Body of pancreas (tissue), 2 donors: ENCODE measurements around the genes BZW1, ALS2 and ICOS.

- PRO-cap = bidirectional peak, plus-strand start at chr2:200811563, minus-strand start at chr2:200811429; bidirectional peak, plus-strand start at chr2:200811910, minus-strand start at chr2:200811801
- RAMPAGE, long total RNA, 2 experiments = start-site peak on the plus strand in 1 of 2 experiments, at chr2:200811533-200811940 at its widest, 90 to 240 reads per replicate
Observed at GRCh38 chr2:200811167-200812059, at the start of gene BZW1. TSS of gene BZW1 (plus strand) at chr2:200811910.

- PRO-cap = no peak
- RAMPAGE, long total RNA, 2 experiments = no peak in any of the 2 experiments
Observed at GRCh38 chr2:200820207-200821105, 8.7 kb downstream of the BZW1 start.

DNA sequence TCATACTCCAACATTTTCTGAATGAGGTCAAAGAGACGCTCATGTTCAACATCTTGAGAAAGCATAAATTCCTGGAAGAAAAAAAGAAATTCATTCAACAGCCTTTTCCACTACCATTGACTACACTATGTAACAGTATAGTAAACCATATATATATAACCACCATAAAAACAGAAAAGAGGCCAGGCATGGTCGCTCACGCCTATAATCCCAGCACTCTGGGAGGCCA lies 11.2 kb downstream of the CLK1 start:
- PRO-cap = no peak
- RAMPAGE, long total RNA, 2 experiments = no peak in any of the 2 experiments

GRCh38 chr2:200890348-200891045 lies 1.3 kb downstream of the NIF3L1 start:
- PRO-cap = no peak
- RAMPAGE, long total RNA, 2 experiments = no peak in any of the 2 experiments

DNA sequence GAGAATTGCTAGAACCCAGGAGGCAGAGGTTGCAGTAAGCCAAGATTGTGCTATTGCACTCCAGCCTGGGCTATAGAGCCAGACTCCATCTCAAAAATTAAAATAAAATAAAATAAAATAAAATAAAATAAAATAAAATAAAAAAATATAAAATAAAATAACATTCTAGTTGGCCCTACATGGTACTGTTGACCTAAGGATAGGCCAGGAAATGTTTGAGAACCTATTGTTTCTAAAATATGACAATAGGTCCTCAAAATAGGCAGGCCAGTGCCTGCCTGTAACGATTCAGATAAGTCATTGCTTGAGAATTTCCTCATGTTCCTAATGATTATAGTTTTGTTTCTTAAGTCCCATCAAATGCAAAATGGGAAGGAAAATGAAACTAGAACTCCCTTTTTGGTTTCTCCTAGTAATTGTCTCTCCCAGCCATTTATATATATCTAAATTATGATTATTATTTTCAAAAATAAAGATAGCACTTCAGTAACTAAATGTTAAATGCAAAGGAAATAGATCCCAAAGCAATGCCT lies 18.6 kb downstream of the CFLAR start:
- PRO-cap = no peak
- RAMPAGE, long total RNA, 2 experiments = no peak in any of the 2 experiments

GRCh38 chr2:201212150-201212579 lies 29.2 kb downstream of the CASP10 start:
- PRO-cap = no peak
- RAMPAGE, long total RNA, 2 experiments = start-site peak on the plus strand in 1 of 2 experiments, at chr2:201212175-201212571 at its widest, 5 reads per replicate

DNA sequence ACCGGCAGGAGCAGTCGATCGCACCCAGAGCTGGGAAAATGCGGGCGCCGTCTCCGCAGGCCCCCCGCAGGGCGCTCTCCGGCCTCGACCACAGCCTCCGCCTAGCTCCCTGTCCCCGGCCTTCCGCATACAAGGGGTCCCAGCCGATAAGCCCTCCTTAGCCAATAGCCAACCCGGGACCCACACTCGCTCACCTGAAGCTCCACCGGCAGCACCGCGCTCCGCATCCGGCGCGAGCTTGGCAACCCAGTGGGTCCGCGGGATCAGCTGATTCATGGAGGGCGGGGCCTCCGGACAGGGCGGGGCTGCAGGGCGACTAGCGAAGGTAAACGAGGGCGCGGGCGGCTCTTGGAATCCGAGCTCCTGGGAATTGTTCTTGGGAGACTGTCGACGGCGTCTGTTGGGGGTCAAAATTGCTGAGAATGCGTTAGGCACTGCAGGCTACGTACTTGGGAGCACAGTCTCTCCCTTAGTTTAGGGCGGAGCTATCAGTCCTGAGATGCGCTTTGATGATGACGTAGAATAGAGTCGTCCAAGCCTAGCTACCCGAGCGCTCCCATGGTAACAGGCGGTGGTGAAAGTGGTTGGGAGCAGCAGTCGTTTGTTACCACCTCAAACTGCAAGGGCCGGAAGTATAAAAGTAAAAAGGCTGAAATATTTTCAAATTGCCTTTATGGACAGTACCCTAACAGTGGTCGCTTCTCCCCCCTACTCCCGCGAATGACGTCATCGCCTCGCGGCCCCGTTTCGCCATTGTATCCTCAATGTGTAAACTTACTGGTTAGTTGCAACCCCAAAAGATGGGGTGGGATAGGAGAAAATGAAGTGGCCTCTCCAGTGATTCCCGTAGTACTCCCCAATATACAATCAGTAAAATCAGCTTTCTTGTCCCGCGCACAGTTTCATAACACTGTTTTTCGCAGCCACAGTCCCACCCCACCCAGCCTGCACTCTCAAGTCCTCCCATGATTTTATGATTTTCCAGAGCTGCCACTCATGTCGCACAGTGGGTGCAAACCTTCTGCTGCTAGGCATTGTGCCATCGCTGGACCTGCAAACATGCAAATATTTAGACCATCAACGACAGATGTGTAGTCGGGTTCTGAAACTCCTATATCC lies at the start of gene ALS2:
Gene ALS2, minus strand, starts transcription at position 251 of the 1,119 bp plus-strand sequence.
- PRO-cap = bidirectional peak, plus-strand start at position 319 of the sequence, minus-strand start at position 257 of the sequence
- RAMPAGE, long total RNA, 2 experiments = no peak in any of the 2 experiments

DNA sequence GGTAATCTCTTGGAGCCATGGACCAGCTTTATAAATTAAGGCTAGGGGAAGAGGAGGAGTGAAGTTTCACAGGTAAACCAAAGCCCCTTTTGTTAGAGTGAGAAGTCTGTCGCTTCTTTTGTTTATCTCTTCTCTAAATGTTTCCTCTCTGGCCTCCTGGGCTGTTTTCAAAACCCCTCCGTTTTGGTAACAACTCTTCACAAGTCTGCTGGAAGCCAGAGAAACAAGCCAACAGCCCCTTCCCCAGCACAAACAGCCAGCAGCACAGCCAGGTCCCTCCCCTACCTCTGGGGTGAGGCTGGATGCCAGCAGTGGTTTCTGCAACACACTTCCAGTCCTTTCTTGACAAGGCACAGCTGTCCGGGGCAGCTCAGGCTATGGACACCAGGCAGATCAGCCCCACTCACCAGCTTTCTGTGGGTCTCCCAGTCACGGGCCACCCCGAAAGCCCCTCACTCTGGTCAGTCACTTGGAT lies 13.6 kb upstream of the FZD7 start:
- PRO-cap = no peak
- RAMPAGE, long total RNA, 2 experiments = no peak in any of the 2 experiments

DNA sequence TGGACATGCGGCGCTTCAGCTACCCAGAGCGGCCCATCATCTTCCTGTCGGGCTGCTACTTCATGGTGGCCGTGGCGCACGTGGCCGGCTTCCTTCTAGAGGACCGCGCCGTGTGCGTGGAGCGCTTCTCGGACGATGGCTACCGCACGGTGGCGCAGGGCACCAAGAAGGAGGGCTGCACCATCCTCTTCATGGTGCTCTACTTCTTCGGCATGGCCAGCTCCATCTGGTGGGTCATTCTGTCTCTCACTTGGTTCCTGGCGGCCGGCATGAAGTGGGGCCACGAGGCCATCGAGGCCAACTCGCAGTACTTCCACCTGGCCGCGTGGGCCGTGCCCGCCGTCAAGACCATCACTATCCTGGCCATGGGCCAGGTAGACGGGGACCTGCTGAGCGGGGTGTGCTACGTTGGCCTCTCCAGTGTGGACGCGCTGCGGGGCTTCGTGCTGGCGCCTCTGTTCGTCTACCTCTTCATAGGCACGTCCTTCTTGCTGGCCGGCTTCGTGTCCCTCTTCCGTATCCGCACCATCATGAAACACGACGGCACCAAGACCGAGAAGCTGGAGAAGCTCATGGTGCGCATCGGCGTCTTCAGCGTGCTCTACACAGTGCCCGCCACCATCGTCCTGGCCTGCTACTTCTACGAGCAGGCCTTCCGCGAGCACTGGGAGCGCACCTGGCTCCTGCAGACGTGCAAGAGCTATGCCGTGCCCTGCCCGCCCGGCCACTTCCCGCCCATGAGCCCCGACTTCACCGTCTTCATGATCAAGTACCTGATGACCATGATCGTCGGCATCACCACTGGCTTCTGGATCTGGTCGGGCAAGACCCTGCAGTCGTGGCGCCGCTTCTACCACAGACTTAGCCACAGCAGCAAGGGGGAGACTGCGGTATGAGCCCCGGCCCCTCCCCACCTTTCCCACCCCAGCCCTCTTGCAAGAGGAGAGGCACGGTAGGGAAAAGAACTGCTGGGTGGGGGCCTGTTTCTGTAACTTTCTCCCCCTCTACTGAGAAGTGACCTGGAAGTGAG lies 2.1 kb downstream of the FZD7 start:
- PRO-cap = no peak
- RAMPAGE, long total RNA, 2 experiments = no peak in any of the 2 experiments

GRCh38 chr2:202302575-202303130 lies 37.1 kb downstream of the NOP58 start:
- PRO-cap = no peak
- RAMPAGE, long total RNA, 2 experiments = no peak in any of the 2 experiments

DNA sequence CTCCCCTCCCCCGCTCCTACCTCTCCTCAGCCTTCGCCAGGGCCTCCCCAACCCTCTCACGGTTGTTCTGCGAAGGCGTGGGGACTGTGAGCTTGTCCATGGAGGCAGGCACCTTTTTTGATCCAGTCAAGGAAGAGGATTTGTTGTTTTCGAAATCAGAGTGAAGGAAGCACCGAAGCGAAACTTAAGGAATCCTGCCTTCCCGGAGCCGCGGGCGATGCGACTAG lies 557 bp downstream of the BMPR2 start:
- PRO-cap = no peak
- RAMPAGE, long total RNA, 2 experiments = no peak in any of the 2 experiments

DNA sequence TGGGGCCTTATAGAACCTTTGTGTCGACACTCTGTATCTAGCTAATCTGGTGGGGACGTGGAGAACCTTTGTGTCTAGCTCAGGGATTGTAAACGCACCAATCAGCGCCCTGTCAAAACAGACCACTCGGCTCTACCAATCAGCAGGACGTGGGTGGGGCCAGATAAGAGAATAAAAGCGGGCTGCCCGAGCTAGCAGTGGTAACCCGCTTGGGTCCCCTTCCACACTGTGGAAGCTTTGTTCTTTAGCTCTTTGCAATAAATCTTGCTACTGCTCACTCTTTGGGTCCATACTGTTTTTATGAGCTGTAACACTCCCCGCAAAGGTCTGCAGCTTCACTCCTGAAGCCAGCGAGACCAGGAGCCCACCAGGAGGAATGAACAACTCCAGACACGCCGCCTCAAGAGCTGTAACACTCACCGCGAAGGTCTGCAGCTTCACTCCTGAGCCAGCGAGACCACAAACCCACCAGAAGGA lies 127.9 kb downstream of the BMPR2 start:
- PRO-cap = no peak
- RAMPAGE, long total RNA, 2 experiments = no peak in any of the 2 experiments

- PRO-cap = bidirectional peak, plus-strand start at chr2:202870981, minus-strand start at chr2:202870898
- RAMPAGE, long total RNA, 2 experiments = no peak in any of the 2 experiments
Observed at GRCh38 chr2:202870663-202871190, 839 bp downstream of the ICA1L start.

GRCh38 chr2:203070506-203070778 lies 55.8 kb downstream of the NBEAL1 start:
- PRO-cap = no peak
- RAMPAGE, long total RNA, 2 experiments = no peak in any of the 2 experiments

GRCh38 chr2:203328714-203329193 lies 560 bp downstream of the ABI2 start:
- PRO-cap = no peak
- RAMPAGE, long total RNA, 2 experiments = no peak in any of the 2 experiments

DNA sequence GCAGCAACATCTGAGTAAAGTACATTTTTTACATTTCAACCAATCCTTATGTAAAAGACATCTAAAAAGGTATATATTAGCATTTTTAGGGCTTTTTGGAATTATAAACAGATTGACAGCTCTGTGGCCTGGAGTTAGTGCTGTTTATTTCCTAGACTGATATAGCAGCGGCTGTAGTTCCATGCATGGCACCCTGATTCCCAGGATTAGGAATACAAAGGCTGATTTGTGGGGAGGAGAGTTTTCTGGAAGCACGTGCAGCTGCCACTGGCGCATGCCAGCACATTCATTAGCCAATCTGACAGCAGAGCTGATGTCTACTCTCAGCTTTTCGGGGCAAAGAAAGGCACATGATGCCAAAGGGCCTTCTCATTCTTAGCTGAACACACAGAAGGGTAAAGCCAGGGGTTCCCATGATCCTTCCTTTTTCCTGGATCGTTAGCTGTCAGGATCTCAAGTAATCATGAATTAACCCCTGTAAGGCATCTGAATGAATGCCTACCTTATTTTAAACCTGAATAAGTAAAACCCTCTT lies 45.7 kb upstream of the RAPH1 start:
- PRO-cap = no peak
- RAMPAGE, long total RNA, 2 experiments = no peak in any of the 2 experiments

GRCh38 chr2:203708783-203709390 lies 2.4 kb downstream of the CD28 start:
- PRO-cap = no peak
- RAMPAGE, long total RNA, 2 experiments = no peak in any of the 2 experiments

DNA sequence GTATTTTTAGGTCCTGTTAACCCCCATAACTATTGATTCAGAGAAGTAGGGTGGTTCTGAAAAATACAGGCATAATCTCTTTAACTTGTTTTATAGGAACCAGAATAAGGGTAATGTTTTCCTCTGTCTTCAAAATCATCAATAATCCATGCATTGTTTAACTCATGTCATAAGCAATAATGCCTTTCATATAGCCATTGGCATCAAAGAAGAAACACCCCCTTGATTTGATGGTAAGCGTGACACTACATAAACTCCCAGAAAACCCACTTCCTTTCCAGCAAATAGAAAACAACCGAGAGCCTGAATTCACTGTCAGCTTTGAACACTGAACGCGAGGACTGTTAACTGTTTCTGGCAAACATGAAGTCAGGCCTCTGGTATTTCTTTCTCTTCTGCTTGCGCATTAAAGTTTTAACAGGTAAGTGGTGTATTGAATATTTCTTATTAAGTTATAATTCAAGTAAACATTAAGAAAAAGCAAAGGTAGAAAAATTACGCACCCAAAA lies at the start of gene ICOS:
Gene ICOS, plus strand, starts transcription at position 312 of the 509 bp plus-strand sequence.
- PRO-cap = no peak
- RAMPAGE, long total RNA, 2 experiments = no peak in any of the 2 experiments

DNA sequence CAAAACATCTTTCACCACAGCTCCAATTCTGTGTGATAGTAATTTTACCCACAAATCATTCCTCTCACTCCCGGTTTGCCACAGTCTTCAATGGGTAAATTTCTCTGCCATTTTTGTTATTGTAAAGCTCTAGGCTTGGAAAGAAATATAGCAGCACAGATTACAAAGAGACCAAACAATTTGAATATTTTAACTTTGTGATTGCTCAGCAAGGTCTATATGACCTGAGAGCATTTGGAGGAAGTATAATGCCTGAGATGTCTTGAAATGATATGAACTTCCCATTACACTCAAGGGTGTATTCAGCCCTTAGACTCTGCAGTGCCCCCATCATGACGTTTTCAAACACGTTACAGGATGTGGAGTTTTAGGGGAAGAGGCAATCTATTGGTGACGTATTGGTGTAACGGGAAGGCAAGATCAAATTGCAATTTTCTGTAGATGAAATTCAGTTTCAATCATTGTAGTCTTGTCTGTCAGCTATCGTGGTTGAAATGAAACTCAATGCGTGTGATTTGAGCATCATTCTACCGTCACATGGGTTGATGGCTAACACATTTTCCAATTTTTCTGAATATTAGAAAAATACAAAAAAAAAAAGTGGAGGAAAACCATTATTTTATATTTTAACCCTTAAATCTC lies 78.9 kb downstream of the ICOS start:
- PRO-cap = no peak
- RAMPAGE, long total RNA, 2 experiments = no peak in any of the 2 experiments

GRCh38 chr2:204023022-204023653 lies 86.6 kb downstream of the ICOS start:
- PRO-cap = no peak
- RAMPAGE, long total RNA, 2 experiments = no peak in any of the 2 experiments